Neural cell (in vitro differentiated cells): ENCODE measurements around a stretch of chr7.

GRCh38 chr7:3461843-3462406, 160.9 kb downstream of the SDK1 start:
- RAMPAGE, long total RNA, result no peak

- RAMPAGE, long total RNA, result no peak
Observed at GRCh38 chr7:3651978-3652833, 351.2 kb downstream of the SDK1 start.

DNA sequence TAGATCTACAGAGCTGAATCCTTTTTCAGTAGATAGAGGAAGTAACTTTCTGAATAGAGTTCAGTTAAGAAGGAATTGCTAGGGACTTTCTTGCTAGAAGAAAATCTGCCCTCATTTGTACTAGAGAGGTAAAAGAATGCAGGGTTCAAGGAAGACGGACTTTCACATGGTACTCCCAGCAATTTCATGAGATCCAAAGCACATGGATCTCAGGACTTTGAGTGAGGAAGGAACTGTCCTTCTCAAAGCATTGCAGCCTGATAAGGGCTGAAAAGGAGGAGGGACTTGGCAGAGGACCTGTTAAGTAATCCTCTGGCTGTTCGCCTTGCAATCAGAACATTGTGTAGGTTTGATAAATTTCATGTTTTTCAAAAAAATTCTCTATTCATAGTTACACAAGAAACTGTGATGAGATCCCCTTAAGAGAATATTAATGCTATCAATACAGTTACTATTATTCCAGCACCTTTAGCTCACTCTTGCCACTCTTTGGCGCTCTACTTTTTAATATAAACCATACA, 424.1 kb downstream of the SDK1 start:
- RAMPAGE, long total RNA, result no peak

- RAMPAGE, long total RNA, result no peak
Observed at GRCh38 chr7:3932867-3933256, 631.8 kb downstream of the SDK1 start.

DNA sequence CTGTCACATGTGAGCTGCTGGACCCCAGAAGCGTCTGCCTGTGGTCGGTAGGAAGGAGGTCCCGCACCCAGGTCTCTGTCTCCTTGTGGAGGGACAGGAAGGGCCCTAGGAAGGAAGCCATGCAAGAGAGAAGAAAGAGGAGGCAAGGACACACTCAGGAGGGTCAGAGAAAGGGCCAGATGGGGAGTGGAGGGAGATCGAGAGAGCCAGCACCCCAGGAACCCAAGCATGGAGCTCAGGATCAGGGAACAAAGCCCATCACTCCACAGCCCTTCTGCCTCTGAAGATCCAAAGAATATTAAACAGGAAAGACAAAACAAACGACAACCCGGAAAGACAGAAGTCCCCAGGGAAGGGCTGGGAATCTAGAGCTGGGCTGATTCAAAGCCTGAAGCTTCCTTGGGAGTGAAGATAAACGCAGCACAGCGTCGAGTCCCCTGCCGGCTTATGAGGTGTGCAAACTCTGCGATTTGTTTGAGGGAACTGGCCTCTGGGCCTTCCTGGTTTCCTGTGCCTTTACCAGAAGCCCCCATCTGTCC, 580.3 kb upstream of the FOXK1 start:
- RAMPAGE, long total RNA, result no peak

DNA sequence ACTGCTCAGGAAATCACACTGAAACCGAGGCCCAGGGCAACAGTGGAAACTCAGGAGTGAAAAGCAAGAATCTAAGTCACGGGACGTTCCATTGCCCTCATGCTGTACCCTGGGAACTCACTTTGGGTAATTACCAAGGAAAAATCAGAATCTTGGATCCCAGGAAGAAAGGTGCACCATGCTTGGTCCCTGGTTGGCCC, 370.8 kb upstream of the FOXK1 start:
- RAMPAGE, long total RNA, result no peak

- RAMPAGE, long total RNA, result no peak
Observed at GRCh38 chr7:4706444-4707007, 24.4 kb downstream of the FOXK1 start.

GRCh38 chr7:4744202-4744537, 31.3 kb upstream of the AP5Z1 start:
- RAMPAGE, long total RNA, result no peak

- RAMPAGE, long total RNA, result no peak
Observed at GRCh38 chr7:4745777-4746735, 29.4 kb upstream of the AP5Z1 start.

- RAMPAGE, long total RNA, result no peak
Observed at GRCh38 chr7:4758484-4758802, 17.0 kb upstream of the AP5Z1 start.

GRCh38 chr7:4777874-4778722, 2.7 kb downstream of the AP5Z1 start:
- RAMPAGE, long total RNA, result no peak

DNA sequence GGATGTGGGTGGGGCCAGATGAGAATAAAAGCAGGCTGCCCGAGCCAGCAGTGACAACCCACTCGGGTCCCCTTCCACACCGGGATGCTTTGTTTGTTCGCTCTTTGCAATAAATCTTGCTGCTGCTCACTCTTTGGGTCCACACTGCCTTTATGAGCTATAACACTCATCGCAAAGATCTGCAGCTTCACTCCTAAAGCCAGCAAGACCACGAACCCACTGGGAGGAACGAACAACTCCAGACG, 18.8 kb downstream of the AP5Z1 start:
- RAMPAGE, long total RNA, result no peak

GRCh38 chr7:4835583-4836178, 26.1 kb downstream of the PAPOLB start:
- RAMPAGE, long total RNA, result no peak

DNA sequence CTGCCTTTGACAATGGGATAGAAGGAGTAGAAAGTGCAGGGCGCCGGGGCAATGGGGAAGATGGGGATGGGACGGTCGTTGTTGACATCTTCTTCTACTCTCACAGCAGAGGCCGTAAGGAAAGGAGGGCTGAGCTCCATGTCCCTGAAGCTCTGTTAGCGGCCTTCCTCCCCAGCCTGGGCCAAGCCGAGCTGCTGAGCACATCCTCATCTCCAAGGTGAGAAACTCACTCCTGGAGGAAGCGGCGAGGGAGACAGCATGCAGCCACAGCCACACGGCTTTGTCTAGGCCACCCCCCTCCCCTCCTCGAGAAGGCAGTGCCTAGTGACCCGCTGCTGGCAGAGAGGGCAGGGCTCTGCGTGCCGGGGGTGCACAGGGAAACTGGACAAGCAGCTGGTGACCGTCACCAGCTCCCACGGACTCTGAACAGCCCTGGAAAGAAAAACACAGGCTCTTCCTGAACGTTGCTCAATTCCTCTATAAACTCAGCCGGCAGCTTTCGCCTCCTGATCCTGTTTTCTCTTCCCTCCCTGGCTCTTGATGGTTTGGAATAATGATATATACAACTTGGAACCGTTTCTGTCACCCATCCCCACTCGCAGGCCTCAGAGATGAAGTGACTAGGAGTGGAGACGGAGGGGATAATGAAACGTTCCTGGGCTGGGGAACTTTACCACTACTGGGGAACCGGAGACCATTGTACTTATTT, 19.5 kb downstream of the PAPOLB start:
- RAMPAGE, long total RNA, result no peak

DNA sequence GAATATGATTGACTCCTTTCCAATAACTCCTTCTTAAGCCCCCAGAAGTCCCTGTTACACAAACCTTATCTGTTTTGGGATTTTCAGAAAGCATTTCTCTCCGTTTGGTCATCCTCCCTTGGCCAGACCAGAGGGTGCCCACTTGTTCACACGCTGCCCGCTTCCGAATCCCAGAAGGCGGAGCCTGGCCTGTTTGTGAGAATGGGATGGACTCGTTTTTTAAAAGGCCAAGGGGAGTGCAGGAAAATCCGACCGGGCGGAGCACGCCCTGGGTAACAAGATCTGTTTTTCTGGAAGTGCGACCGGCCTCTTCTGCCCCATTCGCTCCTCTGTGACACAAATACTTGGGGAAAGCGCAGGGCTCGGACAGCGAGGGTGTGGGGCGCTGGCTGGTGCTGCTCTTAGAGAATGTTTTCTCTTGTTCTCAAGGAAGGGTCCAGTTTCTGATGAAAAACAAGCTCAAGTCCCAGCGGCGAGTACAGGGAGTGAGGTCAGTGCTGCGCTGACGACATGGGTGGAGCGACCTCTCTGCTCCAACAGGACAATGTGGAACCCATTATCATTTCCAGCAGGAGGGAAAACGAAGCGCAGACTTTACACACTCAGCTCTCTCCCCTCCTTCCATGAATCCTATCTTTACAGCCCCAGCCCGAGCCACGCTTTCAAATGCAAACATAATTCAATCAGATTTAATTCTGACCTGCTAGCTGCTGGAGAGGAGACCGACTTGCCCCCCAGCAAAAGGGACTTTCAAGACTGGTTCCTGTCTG, 1.3 kb downstream of the RADIL start:
- RAMPAGE, long total RNA, result no peak

GRCh38 chr7:5143062-5143624, 46.9 kb upstream of the WIPI2 start:
- RAMPAGE, long total RNA, result no peak

GRCh38 chr7:5203072-5203464, 13.0 kb downstream of the WIPI2 start:
- RAMPAGE, long total RNA, result no peak

GRCh38 chr7:5512697-5513282, 819 bp downstream of the FBXL18 start:
- RAMPAGE, long total RNA, result no peak

DNA sequence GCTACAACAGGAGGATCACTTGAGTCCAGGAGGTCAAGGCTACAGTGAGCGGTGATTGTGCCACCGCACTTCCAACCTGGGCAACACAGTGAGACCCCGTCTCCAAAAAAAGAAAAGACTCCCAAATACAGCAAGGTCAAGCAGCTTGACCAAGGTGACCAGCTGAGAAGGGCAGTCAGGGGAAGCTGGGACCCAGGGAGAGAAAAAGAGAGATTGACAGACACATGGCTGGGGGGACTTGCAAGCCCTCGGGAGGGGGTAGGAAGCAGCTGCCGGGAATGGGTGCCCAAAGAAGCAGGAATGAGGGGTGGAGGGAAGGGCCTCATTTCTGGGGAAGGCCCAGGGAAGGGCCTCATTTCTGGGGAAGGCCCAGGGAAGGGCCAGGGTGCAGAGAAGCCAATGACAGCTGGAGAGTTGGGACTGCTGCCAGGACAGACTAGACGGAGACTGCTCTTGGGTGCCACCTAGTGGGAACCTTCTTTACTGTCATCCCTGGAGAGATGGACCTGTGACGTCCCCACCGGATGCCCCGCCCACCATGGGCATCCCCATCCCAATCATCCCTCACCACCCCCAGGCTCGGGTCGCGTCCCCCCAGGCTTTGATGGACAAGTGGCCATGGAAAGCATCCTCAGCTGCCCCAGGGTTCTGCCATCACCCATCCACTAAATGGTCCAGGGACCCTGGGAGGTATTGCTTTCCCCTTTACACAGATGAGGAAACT, 28.3 kb upstream of the ACTB start:
- RAMPAGE, long total RNA, result no peak

DNA sequence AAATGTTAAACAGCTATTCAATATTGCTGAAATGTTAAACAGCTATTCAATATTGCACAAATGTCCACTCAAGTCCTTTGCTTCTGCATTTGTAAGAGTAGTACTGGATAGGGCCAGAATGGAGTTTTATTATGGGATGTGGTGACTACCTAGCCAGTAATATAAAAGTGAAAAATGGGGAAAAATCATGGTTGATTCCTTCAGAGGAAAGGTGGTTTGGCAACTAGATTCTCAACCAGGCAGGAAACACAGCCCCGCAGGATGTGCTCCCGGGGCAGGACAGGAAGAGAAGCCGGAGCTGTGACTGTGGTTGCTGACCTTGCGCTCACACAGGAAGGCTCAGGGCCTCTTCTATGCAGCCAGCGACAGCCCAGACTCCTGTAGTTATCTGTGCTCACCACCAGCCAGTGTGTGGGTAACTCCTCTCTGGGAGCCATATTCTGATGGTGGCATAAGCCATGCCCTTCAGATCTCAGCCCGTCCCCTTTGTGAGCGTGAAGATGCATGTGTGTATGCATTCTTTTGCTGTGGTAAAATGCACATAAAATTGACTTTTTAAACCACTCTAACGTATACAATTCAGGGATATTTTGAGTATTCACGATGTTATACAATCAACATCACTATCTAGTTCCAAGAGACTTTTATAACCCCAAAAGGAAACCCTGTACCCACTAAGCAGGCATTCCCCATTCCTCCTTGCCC, 50.7 kb downstream of the FSCN1 start:
- RAMPAGE, long total RNA, result no peak